ENCODE measurements around a stretch of chr17.

GRCh38 chr17:7835282-7836217, 1.5 kb downstream of the KDM6B start:
- PRO-cap, 4 experiments: peak in 4 of 4 experiments; most common plus-strand start chr17:7835307 (in 3); most common minus-strand start chr17:7835513 (in 3)
- RAMPAGE, long total RNA, 2 experiments: no peak in any of the 2 experiments
- RRBS: 1% methylated on average over 36 of the region's 76 CpGs

- PRO-cap, 4 experiments: no peak in any of the 4 experiments
- RAMPAGE, long total RNA, 2 experiments: start-site peak on the plus strand in 1 of 2 experiments, at chr17:7849913-7850242 at its widest, 11 reads per replicate
- RRBS: no CpG with 5 or more reads among the region's 10 CpGs
Observed at GRCh38 chr17:7849833-7850686, 4.8 kb upstream of the TMEM88 start.

DNA sequence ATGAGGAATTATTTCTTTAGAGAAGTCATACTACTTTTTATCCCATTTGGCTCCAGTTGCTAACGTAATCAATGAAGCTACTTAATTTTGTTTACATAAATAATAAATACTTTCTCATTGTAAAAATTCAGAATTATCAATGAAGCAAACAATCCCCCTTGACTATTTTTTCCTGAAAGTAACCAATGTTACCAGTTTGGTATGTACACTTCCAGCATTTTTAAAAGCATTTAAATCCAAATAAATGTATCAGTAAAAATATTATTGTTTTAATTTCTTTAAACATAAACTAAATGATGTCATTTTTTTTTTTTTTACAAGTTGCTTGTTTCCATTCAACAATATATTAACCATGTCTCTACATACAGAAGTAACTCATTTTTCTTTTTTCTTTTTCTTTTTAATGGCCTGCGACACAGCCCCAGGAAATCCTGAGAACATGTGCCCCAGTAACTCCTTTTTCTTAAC, 11.5 kb upstream of the CHD3 start:
- PRO-cap, 4 experiments: no peak in any of the 4 experiments
- RAMPAGE, long total RNA, 2 experiments: no peak in any of the 2 experiments
- RRBS: no CpG with 5 or more reads among the region's 2 CpGs

GRCh38 chr17:7916914-7917345, 841 bp upstream of the RNF227 start:
- PRO-cap, 4 experiments: peak in 1 of 4 experiments; most common minus-strand start chr17:7917096 (in 1)
- RAMPAGE, long total RNA, 2 experiments: no peak in any of the 2 experiments
- RRBS: no CpG with 5 or more reads among the region's 1 CpG

- PRO-cap, 4 experiments: no peak in any of the 4 experiments
- RAMPAGE, long total RNA, 2 experiments: no peak in any of the 2 experiments
- RRBS: no CpG with 5 or more reads among the region's 19 CpGs
Observed at GRCh38 chr17:8062321-8063137, 23.7 kb downstream of the ALOX15B start.

DNA sequence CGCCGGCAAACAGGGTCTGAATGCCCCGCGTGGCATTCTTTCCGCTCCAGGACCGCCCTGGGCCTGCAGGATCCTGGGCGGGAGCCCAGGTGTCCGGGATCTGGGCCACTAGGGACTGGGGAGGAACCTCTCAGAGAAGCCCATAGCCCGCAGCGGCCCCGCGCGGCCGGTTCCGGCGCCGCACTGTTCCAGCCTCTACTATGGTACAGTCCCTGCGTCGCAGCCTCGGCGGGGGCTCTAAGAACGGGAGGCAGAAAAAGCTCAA, 361 bp upstream of the ALOXE3 start:
- PRO-cap, 4 experiments: no peak in any of the 4 experiments
- RAMPAGE, long total RNA, 2 experiments: no peak in any of the 2 experiments
- RRBS: under 1% methylated on average over 11 of the region's 22 CpGs

- PRO-cap, 4 experiments: no peak in any of the 4 experiments
- RAMPAGE, long total RNA, 2 experiments: no peak in any of the 2 experiments
- RRBS: no CpG with 5 or more reads among the region's 6 CpGs
Observed at GRCh38 chr17:8150533-8150814, 1.7 kb downstream of the PER1 start.

GRCh38 chr17:8173015-8173968, 2.9 kb downstream of the TMEM107 start:
- PRO-cap, 4 experiments: peak in 4 of 4 experiments; most common plus-strand start chr17:8173902 (in 3); most common minus-strand start chr17:8173588 (in 4)
- RAMPAGE, long total RNA, 2 experiments: no peak in any of the 2 experiments
- RRBS: no CpG with 5 or more reads among the region's 29 CpGs

- PRO-cap, 4 experiments: no peak in any of the 4 experiments
- RAMPAGE, long total RNA, 2 experiments: no peak in any of the 2 experiments
- RRBS: 68% methylated on average over 5 of the region's 23 CpGs
Observed at GRCh38 chr17:8206599-8207354, 3.6 kb downstream of the AURKB start.

GRCh38 chr17:8249458-8249774, 327 bp downstream of the PFAS start:
- PRO-cap, 4 experiments: no peak in any of the 4 experiments
- RAMPAGE, long total RNA, 2 experiments: no peak in any of the 2 experiments
- RRBS: no CpG with 5 or more reads among the region's 12 CpGs

DNA sequence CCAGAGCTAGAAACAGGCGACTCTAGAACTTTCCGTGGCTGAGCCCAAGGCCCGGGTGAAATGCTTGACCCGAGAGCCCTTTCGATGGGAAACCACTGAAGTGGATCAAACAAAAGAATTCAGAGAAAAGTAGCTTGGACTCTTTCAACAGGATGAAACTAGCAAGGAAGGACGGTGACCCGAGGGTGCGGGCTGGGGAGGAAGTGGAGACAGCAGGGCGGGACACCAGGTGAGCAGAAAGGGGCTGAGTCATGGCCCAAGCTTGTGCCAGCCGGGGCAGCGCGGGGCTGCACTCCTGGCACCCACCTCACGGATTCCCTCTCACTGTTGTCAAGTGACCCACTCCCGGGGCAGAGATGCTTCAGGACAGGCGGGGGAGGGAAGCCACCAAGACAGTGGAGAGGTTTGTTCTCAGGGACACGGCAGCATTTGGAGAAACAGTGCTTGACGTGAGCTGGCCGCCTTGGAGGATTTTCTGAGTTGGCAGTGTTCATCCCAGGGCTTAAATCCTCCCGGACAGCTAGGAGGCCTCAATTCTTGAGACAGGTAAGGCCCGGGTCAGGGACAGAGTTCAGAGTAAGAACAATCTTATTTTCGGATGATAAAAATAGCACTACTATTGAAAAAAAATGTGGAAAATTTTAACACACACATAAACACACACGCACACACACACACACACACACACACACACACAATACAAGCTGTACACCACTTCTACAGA, 10.8 kb upstream of the RNF222 start:
- PRO-cap, 4 experiments: no peak in any of the 4 experiments
- RAMPAGE, long total RNA, 2 experiments: no peak in any of the 2 experiments
- RRBS: 56% methylated on average over 5 of the region's 22 CpGs

DNA sequence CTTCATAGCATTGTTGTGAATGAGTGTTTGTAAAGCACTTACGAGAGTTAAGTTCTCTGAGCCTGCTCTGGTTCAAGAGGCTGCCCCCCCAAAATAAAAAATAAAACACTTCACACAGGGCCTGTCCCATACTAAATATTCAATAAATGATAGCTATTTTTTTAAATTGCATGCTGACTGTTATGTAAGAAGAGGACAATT, 15.6 kb upstream of the NDEL1 start:
- PRO-cap, 4 experiments: no peak in any of the 4 experiments
- RAMPAGE, long total RNA, 2 experiments: no peak in any of the 2 experiments
- RRBS: no CpG with 5 or more reads among the region's 1 CpG

DNA sequence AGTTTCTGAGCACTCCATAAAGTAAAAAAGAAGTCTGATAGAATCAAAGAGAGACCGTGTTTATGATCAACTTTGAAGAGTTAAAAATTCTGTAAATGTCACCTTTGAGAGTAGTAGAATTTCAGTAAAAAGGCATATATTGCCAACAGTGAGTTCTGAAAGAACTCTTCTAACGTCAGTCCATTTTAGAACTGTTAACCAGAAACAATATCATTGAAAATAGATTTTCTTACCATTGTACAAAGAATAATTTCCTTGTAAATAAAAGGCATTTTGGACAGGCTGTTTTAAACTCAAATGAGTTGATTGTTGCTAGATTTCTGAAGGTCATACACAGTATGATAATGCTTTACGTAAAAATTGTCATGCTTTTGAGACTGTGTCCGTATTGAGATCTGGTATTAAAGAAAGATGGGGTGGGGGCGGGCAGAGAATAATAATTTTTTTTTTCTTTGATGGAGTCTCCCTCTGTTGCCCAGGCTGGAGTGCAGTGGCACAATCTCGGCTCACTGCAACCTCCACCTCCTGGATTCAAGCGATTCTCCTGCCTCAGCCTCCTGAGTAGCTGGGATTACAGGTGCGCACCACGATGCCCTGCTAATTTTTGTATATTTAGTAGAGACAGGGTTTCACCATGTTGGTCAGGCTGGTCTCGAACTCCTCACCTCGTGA, 2.0 kb downstream of the NDEL1 start:
- PRO-cap, 4 experiments: no peak in any of the 4 experiments
- RAMPAGE, long total RNA, 2 experiments: no peak in any of the 2 experiments
- RRBS: no CpG with 5 or more reads among the region's 11 CpGs

DNA sequence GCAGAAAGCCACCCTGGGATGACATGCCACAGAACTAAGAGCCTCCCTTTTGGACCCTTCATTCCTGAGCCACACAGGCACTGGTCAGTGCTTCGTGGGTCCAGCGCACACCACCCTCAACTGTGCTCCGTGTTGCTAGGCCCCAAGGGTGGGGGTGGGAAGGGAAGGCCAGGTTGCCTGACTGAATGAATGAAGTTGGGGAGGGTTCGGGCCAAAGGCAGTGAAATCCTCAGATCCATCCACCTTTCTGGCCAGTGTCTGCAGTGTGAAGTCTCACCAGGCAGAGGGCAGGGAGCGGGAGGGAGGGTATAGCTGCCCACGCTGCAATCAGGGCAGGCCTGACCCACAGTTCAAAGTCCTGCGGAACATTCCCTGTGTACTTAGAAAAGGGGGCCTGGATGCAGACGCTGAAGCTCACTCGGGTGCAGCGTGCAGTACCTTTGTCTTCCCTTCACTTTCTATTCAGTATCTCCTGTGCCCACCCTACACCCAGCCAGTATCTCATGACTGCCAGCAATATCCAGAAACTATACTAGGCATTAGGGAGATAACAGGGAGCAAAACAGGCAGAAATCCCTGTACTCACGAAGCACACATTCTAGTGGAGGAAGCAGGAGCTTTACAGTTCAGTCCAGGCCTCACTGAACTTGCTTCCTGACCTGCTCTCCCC, 41.9 kb downstream of the NDEL1 start:
- PRO-cap, 4 experiments: no peak in any of the 4 experiments
- RAMPAGE, long total RNA, 2 experiments: no peak in any of the 2 experiments
- RRBS: no CpG with 5 or more reads among the region's 11 CpGs

DNA sequence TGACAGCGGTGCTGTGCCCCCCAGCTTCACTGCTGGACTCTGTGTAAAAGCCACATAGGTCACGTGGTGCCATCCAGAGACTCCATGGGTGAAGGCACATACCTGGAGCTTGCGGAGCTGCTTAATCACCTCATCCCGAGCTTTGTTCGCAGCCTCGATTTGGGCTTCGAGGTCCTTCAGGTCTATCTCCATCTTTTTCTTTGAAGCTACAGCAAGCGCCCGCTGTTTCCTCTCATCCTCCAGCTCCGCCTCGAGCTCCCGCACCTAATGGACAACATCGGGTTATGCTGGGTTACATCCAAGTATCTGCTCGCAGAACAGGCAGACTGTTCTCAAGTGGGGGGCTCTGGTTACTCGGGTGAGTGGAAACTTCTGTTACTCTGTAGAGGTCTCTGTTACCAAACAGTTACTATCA, 51.7 kb downstream of the NDEL1 start:
- PRO-cap, 4 experiments: no peak in any of the 4 experiments
- RAMPAGE, long total RNA, 2 experiments: no peak in any of the 2 experiments
- RRBS: no CpG with 5 or more reads among the region's 15 CpGs

DNA sequence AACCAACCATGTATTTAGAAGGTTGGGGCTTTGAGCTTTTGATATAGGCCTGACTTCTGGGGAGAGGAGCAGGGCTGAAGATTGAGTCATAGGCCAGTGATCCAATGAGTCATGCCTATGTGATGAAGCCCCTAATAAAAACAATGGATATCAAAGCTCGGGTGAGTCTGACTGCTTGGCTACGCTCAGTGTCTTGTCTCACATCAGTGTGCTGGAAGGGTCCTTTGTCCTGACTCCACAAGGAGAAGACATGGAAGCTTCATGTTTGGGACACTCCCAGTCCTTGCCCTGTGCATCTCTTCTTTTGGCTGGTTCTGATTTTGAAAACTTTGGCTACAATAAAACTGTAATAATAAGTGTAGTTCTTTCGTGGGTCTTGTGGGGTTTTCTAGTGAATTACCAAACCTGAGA, 7.1 kb downstream of the MFSD6L start:
- PRO-cap, 4 experiments: no peak in any of the 4 experiments
- RAMPAGE, long total RNA, 2 experiments: no peak in any of the 2 experiments
- RRBS: no CpG with 5 or more reads among the region's 3 CpGs

GRCh38 chr17:8916485-8916778, 49.0 kb upstream of the PIK3R6 start:
- PRO-cap, 4 experiments: no peak in any of the 4 experiments
- RAMPAGE, long total RNA, 2 experiments: no peak in any of the 2 experiments
- RRBS: no CpG with 5 or more reads among the region's 3 CpGs

DNA sequence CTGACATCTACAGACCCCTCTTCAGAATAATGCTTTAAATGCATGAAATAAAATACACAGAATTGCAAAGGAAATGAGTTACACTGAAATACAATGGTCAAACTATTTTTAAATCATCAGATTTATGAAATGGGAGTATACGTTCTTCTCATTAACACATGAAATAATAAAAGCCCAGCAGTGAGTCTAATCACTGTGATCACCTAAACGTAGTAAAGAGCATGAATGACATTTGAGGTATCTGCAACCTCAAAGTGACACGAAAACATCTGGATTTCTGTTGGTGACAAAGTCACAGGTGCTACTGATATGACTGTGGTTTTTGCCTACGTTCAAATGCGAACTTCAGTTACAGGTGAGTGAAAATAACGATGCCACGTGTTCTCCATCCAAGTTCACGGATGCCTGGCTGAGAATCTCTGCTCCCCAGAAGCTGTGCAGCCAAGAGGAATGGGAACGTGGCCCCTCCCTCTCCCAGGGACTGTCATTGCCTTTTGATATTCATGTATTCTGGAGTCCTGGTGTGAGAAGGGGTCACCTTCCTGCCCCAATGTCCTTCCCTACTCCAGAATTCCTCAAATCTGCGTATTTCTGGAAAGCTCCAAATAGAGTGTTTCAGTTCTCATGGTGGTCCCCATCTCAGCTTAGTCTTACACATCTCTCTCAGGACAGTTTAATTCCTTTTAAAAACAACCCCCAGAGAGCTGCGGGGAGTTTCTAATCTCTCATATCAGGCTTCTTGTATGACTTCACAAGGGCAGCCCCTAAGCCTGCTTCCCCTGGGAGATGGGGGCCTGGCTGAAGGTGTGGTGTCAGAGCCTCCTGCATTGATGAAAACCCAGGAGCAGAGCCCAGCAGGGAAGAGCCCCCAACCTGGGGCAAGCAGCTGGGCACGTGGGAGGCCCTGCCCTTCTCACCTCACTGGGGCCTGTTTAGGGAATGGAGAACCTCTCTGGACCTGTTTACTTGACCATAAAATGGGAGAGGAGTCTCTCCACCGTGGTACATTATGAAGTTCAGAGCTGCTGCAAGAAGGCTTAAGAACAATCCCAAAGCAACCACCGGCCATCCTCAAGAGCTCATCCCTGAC, 25.8 kb downstream of the PIK3R5 start:
- PRO-cap, 4 experiments: no peak in any of the 4 experiments
- RAMPAGE, long total RNA, 2 experiments: no peak in any of the 2 experiments
- RRBS: no CpG with 5 or more reads among the region's 14 CpGs

DNA sequence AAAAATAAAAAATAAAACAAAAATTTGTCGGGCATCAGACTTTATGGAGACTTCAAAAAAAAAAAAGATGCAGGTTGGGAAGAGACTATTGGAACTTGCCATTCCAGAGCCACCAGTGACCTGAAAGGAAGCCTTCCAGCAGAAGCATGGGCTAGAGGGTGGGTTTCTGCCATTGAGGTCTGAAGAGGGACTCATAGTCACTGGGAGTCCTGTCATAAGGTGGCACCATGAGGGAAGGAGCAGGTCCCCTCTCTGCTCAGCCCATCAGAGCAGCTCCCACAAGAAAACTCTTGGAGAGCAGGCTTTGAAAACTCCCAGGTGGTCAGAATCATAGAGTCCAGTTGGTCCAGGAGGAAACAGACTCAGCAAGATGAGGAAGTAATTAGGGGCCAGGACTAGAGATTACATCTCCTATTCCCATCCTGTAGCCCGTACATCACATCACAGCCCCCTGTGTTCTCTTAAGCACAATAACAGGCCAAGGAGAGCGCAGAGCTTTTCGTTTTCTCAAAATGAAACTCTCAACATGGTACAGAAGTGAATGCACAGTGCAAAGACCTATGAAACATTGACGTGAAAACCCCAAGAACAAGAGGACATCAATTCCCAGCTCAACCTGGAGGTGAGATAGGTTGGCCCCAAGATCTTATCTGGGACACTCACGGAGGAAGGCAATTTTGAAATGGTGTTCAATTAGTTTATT, 9.2 kb downstream of the PIK3R5 start:
- PRO-cap, 4 experiments: no peak in any of the 4 experiments
- RAMPAGE, long total RNA, 2 experiments: no peak in any of the 2 experiments
- RRBS: no CpG with 5 or more reads among the region's 6 CpGs

DNA sequence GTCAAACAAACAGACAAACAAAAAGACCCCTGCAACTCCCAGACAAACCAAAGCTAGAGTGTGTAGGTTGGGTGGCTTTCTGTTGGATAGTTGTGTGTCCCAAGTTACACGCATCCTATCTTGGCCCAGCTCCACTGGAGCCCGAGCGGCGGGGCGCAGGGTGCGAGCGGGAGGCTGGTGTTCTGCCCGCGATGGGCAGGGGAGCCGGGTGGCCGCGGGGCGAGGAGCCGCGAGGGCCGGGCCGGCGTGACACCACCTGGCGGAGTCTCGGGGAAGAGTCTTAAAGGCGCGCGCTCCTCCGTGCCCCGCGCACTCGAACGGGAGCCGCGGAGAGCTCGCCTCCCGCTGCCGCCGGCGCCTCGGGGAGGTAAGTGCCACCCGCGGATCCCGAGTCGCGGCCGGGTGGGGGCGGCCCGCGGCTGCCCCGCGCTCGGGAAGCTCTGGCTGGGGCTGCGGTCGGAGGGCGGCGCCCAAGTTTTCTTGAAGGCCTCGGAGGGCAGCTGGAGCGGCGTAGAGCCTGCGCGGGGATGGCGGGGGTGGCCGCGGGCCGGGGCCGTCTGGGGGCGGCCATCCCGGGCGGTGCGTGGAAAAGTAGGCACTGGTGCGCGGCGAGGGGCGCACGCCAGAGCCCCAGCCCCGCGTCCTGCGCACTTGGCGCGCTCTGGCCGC, 18.4 kb upstream of the NTN1 start:
- PRO-cap, 4 experiments: peak in 3 of 4 experiments; most common plus-strand start position 310 of the sequence (in 3)
- RAMPAGE, long total RNA, 2 experiments: no peak in any of the 2 experiments
- RRBS: 2% methylated on average over 22 of the region's 77 CpGs